Choroid plexus epithelial cell (primary cell): Measurements from ENCODE around the genes SRMS and SLC2A4RG.

DNA sequence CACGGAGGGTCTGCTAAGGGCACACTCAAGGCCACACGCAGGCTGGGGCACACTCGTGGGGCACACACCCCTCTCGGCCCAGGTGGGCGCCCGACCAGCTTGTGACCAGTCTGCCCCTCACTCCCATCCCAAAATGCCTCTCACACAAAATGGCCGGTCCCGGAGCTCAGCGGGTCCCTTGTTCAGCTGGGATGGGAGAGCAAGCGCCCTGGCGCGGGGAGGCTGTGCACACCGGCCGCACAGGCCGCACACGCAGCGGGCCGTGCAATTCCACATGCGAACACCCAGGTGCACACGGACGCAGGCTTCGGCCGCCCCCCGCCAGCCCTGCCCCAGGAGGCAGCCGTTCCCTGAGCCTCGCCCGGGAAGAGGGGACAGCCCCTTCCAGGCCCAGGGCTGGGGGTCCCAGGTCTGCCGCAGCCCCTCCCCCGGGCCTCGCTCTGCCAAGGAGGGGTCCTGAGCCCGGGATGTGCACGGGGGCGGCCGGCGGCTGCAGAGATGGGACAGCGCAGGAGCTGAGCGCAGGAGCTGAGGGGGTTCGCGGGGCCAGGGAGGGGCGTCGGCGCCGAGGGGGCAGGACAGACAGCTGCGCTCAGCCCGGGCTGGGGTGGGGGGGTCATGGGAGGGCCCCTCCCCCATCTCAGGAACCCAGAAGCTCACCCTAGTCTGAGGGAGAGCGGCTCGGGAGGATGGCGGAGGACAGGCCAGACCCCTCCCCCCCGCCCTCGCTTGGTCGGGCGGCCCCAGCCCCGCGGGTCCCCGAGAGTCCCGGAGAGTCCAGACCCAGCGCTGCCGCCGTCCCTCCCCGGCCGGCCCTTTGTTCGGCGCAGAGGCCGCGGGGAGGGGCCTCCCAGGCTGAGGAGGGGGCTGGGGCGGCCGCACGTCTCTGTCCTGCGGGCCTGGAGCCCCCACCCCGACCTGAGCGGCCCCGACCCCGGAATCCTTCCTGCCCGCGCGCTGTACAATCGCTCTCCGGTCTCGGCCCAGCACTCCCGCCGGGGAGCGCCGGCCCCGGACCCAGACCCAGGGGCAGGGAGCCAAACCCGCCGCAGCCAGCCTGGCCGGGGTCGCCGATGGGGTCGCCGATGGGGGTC is 1.1 kb downstream of the KCNQ2 start:
- RRBS = 6% methylated on average over 21 of the region's 91 CpGs

DNA sequence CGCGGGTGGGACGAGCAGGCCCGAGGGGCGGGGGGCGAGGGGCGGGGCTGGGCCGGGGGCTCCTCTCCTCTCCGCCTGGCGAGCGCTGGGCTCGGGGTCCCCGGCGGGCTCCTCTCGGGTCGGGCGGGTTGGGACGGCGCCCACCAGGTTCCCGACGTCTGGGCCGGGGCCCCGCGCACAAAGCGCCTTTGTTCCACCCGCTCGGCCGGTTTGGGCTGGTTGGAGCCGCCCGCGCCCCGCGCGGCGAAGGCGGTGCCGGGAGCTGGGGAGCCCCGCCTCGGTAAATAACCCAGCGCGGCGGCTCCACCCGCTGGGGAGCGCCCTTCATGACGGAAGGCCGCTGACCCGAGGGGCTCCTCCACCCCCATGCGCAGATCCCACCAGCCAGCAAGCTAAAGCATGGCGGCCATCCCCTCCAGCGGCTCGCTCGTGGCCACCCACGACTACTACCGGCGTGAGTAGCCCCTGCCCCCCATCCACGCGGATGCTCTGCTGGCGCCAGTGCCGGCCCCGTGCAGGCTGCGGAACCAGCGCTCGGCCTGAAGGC is 418 bp downstream of the PPDPF start:
- RRBS = 1% methylated on average over 31 of the region's 63 CpGs

GRCh38 chr20:63537629-63538482 is 680 bp upstream of the PTK6 start:
- RRBS = no CpG with 5 or more reads among the region's 38 CpGs

DNA sequence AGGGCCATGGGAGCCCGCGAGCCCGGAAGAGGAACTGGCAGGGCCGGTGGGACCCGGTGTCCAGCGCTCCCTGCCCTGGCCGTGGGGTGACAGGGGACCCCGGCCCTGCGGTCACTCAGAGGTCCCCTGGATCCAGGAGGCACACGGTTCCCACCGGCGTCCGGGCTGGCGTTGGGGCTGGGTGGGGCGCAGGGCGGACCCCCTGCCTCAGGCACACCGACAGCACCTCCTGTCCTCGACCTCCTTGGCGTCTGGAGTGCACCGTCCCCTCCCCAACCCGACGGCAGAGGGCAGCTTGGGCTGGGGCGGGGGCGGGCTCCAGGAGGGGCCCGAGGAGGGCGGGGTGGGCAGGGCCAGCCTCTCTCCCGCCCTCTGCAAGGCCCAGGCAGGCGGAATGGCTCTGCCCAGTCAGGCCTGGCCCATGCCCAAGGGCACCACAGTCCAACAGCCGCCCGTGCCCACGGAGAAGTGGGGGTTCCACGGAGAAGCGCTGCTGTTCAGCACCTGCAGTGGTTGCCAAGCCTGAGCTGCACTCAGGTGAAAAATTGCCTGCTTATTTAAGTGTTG is at the start of gene SRMS:
TSS of gene SRMS (minus strand) at position 260 of the 567 bp plus-strand sequence.
- RRBS = 34% methylated on average over 10 of the region's 33 CpGs

- RRBS = 84% methylated on average over 8 of the region's 27 CpGs
Observed at GRCh38 chr20:63554328-63555080, 545 bp downstream of the FNDC11 start.

DNA sequence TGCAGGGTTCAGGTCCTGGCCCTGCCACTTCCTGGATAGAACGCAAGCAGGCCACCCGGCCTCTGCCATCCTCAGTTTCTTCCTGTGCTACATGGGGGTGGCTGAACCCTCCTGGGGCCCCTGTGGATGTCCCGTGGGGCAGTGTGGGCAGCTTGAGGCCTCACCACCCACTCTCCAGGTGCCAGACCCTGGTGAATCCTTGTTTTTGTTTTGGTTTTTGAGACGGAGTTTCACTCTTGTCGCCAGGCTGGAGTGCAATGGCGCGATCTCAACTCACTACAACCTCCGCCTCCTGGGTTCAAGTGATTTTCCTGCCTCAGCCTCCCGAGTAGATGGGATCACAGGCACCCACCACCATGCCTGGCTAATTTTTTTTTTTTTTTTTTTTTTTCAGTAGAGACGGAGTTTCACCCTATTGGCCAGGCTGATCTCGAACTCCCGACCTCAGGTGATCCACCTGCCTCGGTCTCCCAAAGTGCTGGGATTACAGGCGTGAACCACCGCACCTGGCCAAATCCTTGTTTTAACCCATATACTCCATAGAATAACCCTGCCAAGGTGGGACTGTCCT is 4.2 kb downstream of the HELZ2 start:
- RRBS = no CpG with 5 or more reads among the region's 15 CpGs

DNA sequence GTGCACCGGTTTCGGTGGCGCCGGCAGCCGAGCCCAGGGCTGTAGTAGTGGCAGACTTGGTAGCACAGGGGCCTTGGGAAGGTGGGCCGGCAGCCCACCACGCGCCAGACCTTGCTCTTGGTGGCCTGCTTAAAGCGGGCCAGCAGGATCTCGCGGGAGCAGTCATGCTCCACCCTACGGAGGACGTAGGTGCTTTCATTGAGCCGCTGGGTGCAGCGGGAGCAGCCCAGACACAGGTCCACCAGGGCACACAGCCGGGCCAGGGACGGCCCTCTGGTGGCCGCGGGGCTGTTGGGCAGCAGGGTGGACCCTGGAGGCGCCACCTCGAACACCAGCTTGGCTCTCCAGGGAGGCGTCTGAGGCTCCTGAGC is 1.2 kb downstream of the HELZ2 start:
- RRBS = 90% methylated on average over 3 of the region's 22 CpGs

DNA sequence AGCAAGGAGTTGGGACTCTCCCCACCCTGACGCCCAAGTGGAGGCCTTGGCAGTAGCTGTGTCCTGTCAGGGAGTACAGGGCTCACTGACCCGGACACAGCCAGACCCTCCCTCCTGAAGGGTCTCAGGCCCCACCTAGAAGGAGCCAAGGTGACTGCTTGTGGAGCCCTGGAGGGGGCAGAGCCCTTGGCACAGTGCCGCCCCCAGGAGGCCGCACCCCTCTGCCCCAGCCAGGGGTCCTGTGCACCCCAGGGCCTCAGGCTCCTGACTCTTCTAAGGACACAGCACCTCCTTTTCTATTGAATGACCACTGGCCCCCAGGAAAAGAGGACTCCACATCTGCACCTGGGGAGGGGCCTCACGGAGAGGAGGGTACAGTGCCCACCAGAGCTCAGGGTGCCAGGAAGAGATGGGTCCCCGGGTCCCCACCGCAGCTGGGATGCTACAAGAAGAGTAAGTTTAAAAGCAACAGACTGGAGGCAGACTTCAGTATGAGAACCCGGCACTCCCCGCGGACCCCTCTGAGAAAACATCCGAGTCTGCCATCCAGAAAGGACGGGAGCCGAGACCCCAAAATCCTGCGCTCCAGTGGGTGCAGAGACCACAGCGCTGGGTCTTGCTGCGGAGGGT is 567 bp downstream of the HELZ2 start:
- RRBS = 17% methylated on average over 3 of the region's 16 CpGs

DNA sequence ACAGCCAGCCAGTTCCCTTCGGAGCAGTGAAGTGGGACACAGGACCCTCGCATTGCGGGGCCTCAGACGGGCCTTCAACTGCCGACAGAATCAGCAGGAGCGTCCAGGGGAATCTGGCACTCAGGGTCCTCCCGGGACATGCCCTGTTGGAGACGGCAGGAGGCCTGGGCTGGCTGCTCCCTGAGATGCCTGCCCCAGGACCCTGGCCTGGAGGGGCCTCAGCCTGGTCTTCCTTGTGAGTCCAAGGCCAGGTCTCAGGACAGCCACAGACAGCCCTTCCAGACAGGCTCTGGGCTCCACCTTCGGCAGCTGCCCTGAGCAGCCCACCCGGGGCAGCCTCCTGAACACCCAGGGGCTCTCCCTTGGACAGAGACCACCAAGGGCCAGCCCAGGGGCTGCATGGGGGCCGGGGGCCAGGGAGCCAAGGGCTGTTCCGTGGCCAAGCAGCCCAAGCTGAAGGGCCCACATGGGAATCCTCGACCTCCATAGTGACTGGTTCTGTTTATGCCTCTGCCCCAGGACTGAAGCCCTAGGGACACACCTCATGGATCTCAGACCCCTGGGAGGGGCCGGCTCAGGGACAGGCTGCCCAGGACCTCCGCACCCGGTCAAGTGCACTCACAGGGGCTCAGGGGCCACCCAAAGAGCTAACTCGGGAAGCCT is 14.7 kb upstream of the HELZ2 start:
- RRBS = 51% methylated on average over 2 of the region's 17 CpGs

DNA sequence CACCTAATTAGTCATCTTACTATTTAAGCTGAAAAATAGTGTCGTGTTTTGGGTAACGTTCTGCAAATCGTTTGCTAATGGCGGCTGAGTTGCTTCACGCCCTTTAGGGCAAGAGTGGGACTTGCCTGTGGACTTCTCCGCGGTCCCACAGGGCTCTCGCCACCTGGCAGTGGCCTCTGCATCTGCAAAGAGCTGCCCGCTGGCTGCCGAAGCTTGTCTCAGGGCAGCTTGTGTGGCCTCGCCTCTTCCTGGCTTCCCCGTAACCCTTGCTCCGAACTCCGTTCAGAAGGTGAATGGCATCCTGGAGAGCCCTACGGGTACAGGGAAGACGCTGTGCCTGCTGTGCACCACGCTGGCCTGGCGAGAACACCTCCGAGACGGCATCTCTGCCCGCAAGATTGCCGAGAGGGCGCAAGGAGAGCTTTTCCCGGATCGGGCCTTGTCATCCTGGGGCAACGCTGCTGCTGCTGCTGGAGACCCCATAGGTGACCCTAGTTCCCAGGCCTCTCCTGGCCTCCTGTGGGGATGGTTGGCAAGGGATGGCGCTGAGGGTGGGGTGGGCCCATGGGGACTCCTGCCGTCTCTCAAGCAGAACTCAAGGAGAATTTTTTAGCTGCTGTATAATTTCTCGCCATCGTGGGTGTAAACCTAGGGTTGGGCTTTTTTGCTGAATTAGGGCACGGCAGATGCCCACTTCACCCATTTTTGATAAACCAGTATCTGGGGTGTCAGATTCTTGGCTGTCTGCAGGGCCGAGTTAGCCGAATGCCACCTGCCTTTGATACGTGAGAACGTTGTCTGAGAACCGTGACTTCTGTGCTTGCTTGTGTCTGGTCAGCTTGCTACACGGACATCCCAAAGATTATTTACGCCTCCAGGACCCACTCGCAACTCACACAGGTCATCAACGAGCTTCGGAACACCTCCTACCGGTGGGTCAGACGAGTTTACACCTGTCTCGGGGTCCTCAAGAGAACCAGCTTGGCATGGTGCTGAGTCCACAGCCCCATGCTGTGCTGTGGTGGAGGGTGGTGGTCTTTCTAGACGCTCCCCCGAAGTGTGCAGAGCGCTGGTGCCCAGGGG is 3.2 kb downstream of the RTEL1 start:
- RRBS = no CpG with 5 or more reads among the region's 47 CpGs

DNA sequence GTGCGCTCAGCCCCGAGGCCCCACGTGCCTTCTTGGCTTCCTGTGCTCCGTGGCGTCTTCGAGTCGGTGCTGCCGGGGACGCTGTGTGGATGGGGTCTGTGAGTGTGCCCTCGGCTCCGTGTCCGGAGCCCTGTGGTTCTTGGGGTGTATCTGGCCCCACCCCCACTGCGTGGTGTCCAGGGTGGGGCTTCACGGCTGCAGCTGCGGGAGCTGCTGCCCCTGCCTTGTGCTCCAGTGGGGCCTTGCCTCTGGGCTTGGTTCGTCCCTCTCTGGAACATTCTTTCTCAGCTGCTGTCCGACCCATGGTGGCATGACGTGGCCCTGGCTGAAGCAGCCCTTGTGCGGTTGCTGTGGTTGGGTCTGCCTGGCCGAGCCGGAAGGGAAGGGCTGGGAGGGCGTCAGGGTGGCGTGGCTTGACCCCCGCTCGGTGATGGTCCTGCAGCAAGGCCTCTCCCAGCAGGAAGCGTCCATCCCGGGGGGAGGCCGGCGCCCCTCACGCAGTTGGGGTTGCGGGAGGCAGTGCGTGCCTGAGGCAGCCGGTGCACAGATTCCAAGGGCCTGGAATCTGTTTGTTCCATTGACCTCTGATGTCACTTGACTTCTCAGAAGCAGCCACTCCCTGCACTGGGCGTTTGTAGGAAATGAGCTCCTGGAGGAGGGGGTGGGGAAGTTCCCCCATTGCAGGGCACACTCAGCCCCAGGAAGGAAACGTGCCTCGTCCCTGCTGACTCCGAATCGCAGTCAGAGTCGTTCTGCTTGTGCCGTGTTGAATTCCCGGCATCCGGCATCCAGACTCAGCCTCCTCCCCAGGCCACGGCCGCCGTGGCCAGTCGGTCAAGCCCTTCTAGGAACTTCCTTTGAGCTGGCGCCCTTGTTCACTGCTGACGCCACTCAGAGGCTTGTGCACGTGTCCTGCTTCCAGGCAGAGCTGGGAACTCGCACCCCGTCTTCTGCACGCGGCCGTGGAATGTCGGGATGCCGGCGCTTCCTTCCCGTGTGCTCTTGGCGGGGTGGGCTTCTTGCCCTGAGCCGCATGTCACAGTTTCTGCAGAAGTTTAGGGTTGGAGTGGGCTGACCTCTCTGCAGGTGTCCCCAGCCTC is 9.8 kb upstream of the TNFRSF6B start:
- RRBS = 14% methylated on average over 20 of the region's 60 CpGs

GRCh38 chr20:63728284-63728907 is 8.1 kb upstream of the LIME1 start:
- RRBS = no CpG with 5 or more reads among the region's 7 CpGs

DNA sequence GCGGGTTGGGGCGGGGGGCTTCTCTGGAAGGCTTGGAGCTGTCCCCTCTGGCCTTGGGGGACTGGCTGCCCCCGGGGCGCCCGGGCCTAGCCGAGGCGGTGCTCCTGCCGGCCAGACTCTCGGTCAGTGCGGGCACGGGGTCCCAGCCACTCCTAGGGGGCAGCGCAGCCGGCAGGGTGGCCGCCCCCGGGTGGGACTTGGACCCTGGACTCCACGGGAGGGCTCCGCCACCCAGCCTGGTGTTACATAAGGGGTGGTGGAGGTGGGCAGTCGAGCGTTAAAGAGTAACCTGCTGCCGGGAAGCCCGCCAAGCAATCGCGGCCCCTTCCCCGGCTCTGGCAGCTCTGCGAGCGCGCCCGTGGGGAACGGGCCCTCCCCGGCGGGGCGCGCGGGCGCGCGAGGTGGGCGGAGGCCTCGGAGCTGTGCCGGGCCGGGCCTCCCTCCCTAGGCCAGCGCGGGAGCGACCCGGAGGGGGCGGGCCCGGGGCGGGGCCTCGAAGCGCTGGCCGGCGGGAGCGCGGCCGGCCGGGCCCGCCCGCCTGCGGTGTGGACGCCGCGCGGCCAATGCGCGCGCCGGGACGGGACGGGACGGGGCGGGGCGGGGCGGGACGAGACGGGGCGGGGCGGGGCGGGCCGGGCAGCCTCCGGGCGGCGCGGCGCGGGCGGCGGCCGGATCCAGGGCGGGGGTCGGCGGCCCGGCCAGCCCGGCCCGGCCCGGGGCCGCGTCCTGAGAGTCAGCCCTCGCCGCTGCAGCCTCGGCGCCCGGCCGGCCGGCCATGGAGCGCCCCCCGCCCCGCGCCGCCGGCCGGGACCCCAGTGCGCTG is at the start of gene SLC2A4RG:
TSS of gene SLC2A4RG (plus strand) at position 639 of the 823 bp plus-strand sequence.
- RRBS = 2% methylated on average over 51 of the region's 112 CpGs

DNA sequence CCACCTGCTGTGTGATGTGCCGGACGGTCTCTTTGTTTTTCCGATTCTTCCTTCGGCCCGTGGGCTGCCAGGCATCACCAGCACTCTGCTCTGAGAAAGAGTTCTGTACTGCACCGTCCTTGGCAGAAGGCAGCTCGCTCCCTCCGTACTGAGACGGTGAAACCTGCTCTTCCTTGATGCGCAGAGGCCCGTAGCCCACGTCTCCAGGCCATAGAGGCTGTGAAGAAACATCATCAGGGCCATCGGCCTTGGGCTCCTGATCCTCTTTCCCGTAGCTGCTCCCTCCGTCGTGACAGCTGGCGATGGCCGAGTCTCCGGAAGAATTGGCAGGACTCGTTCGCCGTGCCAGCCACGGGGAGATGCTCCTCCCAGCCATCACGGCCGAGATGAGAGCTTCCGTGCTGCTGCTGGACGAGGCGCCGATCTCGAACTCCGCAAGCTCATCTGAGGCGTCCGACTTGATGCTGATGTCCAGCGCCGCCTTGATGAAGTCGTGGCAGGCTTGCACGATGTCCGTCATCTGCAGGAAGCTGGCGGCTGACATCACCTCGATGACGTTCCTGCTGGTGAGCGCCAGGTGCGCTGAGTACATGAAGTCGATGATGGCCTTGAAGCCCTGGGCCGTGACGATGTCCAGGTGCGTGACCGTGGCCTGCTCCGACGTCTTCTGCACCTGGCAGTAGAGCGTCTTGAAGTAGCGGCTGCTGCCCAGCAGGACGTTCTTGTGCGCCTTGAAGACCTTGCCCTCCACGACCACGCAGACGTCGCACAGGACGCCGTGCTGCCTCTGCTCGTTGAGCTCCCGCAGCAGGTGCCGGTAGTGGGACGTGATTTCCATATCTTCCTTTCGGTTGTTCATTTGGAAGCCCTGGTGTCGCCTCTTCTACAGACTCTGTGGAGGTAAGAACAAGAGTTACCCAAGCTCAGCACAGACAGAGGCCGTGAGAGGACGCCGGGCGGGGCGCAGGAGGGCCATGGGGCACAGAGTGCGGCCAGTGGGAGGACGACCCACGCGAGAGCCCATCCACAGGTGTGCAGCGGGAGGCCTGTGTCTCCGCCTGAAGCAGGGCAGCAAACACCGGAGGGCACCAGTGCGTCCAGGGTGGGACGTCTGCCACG is 40.8 kb downstream of the ZBTB46 start:
- RRBS = no CpG with 5 or more reads among the region's 81 CpGs

- RRBS = 14% methylated on average over 5 of the region's 30 CpGs
Observed at GRCh38 chr20:63847438-63848576, 13.5 kb upstream of the ABHD16B start.

DNA sequence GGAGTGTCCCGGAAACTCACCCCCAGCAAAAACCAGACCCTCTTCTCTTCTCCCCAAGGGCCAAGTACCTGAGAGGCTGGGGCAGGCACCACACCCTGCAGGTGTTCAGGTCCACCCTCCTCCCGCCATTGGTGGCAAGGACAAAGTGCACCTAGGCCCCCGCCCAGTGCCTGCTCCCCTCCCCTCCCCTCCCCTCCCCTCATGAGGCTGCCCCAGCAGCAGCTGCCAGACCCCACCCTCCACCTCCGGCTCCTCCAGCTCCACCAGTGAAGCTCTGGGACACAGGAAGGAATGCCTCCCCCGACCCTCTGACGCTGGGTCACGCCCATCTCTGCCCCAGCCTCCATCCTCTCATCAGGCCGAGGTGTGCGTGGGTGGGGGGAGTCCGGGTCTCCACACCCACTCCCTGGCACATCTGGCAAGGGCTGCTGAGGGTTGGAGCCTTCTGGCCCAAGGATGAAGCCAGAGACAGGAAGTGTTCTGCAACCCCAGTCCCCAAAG is 1.5 kb upstream of the UCKL1 start:
- RRBS = no CpG with 5 or more reads among the region's 10 CpGs

- RRBS = no CpG with 5 or more reads among the region's 14 CpGs
Observed at GRCh38 chr20:64034959-64035702, 851 bp upstream of the C20orf204 start.

GRCh38 chr20:64050378-64050911 is 1.0 kb upstream of the SOX18 start:
- RRBS = no CpG with 5 or more reads among the region's 13 CpGs

DNA sequence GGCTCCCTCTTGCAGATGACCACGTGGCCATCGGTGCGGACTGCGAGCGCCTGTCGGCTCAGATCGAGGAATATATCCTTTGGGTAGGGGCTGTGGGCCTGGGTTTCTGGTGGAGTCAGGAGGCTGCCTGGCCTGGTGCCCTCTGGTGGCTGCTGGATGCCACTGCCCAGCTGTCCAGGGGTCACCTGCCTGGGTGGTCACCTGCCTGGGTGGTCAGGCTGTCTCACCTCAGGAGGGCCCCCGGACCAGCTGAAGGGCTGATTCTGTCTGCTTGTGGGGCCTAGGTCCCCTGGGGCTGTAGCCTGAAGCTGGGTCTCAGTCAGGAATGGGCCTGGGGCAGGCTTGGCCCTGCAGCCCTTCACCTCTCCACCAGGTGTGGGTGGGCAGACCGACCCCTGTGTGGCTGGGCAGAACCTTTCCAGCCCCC is 6.8 kb downstream of the TCEA2 start:
- RRBS = no CpG with 5 or more reads among the region's 9 CpGs

DNA sequence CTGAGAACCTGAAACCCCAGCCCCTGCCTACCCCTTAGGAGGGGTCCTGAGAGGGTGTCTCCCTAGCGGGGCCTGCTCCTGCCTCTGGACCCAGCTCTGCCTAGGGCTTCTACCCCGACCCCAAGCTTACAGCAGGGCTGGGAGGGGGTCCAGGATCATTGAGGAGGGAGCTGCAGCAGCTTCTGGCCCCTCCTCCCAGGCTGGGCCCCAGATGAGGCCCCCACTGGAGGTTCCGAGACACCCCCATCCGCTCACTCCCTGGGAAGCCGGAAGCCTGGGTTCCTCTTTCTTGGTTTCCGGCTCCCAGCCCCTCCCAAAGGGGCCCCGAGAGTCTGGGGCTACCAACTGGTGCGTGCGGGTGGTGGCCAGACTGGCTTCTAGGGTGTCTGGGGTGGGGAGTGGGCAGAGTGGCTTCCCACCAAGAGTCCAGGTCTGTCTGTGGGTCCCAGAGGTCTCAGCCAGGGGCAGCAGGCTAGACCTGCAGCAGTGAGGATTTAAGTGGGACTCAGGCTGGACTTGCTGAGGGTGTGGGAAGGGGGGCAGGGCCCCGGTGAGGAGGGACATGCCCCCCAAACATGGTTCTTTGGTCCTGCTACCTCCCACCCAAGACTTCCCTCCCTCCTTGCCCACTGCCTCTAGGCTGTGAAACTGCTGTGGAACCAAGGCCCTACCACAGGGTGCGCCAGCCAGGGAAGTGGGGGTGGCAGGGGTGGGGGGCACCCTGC is 2.2 kb downstream of the RGS19 start:
- RRBS = no CpG with 5 or more reads among the region's 11 CpGs